Right lobe of liver (tissue), 4 donors: ENCODE measurements around the genes CLPP, PSPN and MBD3L2B.

DNA sequence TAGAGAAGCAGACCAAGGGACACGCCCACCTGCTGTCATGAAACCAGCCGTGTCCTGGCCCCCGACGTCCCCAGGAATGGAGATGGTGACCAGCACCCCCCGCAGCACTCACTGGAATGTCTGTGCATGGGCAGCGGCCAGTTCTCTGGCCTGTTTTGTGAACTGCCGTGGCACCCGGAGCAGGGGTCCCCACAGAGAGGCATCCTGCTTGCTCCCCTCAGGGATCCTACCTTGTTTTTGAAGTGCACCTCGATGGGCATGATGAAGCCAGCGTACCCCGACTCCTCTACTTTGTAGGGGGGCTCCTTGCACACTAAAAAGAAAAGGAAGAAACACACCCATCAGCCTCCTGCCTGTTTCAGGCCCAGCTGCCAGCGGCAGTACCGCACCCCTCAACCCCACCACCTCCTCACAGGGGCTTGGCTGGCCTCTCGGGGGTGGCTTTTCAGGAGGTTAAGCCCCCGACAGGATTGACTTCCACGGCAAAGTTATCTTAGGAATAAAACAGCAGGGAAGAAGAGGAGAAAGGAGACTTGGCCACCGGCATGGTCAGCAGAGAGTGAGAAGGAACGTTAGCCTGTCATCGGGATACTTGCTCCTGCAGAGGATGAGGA is 17.7 kb downstream of the MLLT1 start:
- PRO-cap, 4 experiments: no peak in any of the 4 experiments
- RAMPAGE, long total RNA, 2 experiments: no peak in any of the 2 experiments

DNA sequence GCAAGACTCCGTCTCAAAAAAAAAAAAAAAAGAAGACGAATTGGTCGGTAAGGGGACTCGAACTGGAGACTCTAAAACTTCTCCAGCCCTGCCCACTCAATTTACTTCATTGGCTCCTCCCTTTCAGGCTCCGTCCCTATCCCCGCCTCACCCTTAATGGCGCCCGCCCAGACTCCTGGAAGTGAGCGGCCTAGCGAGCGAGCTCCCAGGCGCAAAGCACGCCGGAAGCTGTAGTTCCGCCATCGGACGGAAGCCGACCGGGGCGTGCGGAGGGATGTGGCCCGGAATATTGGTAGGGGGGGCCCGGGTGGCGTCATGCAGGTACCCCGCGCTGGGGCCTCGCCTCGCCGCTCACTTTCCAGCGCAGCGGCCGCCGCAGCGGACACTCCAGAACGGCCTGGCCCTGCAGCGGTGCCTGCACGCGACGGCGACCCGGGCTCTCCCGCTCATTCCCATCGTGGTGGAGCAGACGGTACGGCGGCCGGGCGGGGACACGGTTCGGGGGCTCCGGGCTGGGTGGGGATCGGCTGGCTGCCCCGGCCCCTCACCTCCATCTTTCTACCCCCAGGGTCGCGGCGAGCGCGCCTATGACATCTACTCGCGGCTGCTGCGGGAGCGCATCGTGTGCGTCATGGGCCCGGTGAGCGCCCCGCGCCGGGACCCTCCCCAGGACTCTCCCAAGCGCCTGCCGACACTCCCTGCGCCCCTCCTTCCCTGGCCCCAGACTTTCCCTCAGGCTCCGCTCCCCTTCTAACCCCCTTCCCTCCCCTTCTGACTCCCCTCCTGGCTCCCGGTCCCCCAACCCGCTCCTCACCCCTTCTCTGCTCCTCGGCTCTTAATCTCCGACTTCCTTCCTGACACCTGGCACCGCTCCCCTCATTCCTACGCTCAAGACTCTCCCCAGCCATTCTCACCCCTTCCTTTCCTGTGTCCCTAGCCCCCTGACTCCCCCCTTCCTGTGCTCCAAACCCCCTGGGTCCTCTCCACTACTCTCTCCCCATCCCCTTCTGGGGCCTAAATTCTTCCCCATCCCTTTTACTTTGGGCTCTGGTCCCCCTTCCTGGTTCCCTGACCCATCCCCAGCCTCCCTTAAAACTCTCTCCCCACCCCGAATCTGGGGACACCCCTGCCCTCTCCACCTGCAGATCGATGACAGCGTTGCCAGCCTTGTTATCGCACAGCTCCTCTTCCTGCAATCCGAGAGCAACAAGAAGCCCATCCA is at the start of gene CLPP:
TSS of gene CLPP (plus strand) at position 231 of the 1,222 bp plus-strand sequence.
- PRO-cap, 4 experiments: peak in 3 of 4 experiments; most common plus-strand start position 354 of the sequence (in 2); most common minus-strand start position 155 of the sequence (in 1)
- RAMPAGE, long total RNA, 2 experiments: start-site peak on the plus strand in 2 of 2 experiments, centred at positions 299 to 459 of the sequence, 56 to 851 reads per replicate

DNA sequence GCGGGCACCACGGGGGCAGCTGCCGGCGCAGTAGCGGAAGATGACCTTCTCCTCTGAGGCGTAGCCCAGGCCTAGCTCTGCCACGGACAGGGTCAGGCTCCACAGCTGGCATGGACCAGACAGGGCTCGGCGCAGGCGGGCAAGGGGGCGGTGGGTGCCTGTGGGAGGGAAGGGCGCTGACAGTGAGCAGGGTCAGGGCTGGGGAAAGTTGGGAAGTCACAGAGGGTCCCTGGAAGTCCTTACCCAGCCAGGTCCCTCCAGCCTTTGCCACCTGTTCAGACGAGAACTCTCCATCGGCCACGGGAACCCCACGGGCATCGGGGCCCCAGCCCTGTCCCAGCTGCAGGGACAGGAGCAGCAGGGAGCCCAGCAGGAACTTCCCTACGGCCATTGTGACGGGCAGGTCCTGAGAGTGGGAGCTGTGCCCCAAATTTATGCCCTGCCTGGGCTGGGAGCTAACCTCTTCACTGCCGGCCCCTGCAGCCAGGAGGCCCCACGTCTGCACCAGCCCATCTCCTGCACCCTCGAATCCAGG is at the start of gene PSPN:
TSS of gene PSPN (minus strand) at position 475 of the 535 bp plus-strand sequence.
- PRO-cap, 4 experiments: no peak in any of the 4 experiments
- RAMPAGE, long total RNA, 2 experiments: no peak in any of the 2 experiments

DNA sequence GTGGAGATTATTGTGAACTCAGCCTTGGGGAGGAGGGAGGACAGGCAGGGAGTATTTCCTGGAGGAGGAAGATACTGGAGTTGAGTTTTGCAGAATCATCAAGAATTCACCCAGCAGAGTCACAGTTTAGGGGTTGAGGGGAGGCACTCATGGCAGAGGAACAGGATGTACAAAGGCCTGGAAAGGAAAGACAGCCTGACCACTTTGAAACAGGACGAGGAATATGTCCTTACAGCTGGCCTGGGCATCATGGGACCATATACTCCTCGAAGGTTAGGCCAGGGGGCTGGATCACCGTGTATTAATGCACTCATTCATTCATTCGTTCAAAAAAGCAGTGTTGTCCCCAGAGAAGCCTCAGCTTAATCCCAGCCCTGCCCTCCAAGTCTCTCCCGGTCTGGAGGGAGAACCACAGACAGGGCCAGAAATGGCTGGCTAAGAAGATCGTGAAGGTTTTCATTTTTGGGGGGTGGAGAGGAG is 571 bp downstream of the GTF2F1 start:
- PRO-cap, 4 experiments: no peak in any of the 4 experiments
- RAMPAGE, long total RNA, 2 experiments: no peak in any of the 2 experiments

GRCh38 chr19:6422159-6422879 is 2.3 kb downstream of the KHSRP start:
- PRO-cap, 4 experiments: no peak in any of the 4 experiments
- RAMPAGE, long total RNA, 2 experiments: no peak in any of the 2 experiments

DNA sequence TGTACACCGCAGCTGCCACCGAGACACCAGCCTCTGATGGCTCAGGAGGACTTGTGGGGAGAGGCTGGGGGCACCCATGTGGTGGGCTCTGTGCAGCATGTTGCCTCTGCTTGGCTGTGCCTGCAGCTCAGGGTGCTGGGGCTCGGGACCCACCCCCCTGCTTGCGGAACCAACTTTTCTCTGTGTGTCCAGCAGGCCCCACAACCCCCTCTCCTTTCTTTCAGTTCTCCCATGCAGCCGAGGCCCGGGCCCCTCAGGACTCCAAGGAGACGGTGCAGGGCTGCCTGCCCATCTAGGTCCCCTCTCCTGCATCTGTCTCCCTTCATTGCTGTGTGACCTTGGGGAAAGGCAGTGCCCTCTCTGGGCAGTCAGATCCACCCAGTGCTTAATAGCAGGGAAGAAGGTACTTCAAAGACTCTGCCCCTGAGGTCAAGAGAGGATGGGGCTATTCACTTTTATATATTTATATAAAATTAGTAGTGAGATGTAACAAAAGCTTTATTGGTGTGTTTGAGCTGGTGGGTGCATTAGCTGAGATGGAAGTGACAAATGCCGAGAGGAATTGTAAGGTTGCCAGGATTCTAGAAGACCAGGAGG is 2.8 kb downstream of the CRB3 start:
- PRO-cap, 4 experiments: no peak in any of the 4 experiments
- RAMPAGE, long total RNA, 2 experiments: start-site peak on the minus strand in 1 of 2 experiments, centred at position 425 of the sequence, 15 reads per replicate

DNA sequence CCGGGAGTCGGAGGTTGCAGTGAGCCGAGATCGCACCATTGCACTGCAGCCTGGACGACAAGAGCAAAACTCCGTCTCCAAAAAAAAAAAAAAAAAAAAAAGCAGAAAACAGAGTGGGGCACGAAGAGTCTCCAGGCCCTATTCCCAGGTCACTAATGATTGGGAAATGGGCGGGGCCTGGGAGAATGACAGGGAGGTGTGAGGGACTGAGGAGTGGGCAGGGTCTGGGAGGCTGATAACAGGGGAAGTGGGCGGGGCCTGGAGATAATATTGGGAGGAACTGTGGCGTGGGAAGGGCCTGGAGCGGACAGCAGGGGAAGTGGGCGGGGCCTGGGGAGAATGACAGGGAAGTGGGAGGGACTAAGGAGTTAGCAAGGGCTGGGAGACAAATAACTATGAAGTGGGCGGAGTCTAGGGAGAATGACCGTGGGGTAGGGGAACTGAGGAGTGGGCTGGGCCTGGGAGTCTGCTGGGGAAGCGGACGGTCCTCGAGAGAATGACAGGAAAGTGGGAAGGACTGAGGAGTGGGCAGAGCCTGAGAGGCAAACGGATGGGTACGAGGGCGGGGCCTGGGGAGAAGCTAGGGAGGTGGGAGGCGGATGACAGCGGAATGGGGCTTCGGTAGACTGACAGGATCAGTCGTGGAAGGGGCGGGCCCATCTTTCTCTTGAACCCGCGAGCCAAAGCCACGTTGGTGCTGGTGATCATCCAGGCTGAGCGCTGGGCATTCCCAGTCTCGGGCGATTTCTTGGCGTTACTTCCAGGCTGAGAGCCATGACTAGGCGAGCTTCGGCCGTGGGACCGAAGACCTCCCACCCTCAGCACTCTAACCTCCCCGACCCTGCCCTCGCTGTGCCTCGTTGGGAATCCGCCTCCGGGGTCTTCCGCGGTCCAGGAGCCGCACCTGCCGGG is 14.0 kb upstream of the TUBB4A start:
- PRO-cap, 4 experiments: peak in 4 of 4 experiments; most common plus-strand start position 575 of the sequence (in 3)
- RAMPAGE, long total RNA, 2 experiments: no peak in any of the 2 experiments

DNA sequence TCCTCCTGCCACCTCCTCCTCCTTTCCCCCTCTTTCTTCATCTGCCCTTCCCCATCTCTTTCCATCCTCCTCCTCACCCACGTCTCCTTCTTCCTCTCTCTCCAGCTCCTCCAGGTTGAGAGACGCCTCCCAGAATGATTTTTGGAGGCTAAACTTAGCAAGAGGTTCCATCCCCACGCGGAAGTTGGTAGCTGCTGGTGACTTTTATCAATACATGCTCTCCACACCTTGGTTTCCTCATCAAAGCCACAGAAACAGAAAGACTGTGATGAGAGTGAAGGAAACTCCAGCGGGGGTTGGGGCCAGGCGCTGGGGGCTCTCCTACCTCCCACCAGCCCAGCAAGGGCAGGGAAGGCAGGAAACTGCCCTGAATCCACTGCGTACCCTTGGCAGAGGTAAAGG is 15.1 kb downstream of the TNFSF14 start:
- PRO-cap, 4 experiments: no peak in any of the 4 experiments
- RAMPAGE, long total RNA, 2 experiments: no peak in any of the 2 experiments

- PRO-cap, 4 experiments: peak in 1 of 4 experiments; most common minus-strand start chr19:6712395 (in 1)
- RAMPAGE, long total RNA, 2 experiments: start-site peak on the minus strand in 1 of 2 experiments, at chr19:6712509-6712627 at its widest, 3,895 reads per replicate
These were observed 8.1 kb downstream of the C3 start for GRCh38 chr19:6712152-6713038.

- PRO-cap, 4 experiments: peak in 1 of 4 experiments; most common plus-strand start chr19:6722532 (in 1); most common minus-strand start chr19:6722542 (in 1)
- RAMPAGE, long total RNA, 2 experiments: no peak in any of the 2 experiments
These were observed 1.9 kb upstream of the C3 start for GRCh38 chr19:6722227-6722881.

GRCh38 chr19:6743228-6743698 is 3.8 kb downstream of the TRIP10 start:
- PRO-cap, 4 experiments: no peak in any of the 4 experiments
- RAMPAGE, long total RNA, 2 experiments: no peak in any of the 2 experiments

DNA sequence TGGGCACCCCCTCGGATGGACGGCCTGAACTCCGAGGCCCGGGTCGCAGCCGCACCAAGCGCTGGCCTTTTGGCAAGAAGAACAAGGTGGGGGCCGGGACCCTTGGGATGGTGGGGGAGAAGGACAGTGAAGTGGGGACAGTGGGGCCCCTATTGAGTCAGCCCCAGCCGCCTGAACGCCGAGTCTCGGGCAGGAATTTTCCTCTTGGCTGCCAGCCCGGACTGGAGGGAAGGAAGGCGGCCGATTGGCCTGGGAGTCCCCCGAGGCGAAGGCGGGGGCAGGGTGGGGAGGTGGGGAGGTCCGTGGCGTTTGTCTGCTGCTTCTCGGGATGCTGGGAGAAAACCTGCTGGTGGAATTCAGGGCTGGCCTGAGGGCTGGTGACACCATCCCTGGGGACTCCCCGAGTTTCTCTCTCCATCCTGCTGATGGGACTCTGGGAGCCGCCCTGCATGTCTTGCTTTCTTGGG is 5.5 kb downstream of the TRIP10 start:
- PRO-cap, 4 experiments: no peak in any of the 4 experiments
- RAMPAGE, long total RNA, 2 experiments: no peak in any of the 2 experiments

DNA sequence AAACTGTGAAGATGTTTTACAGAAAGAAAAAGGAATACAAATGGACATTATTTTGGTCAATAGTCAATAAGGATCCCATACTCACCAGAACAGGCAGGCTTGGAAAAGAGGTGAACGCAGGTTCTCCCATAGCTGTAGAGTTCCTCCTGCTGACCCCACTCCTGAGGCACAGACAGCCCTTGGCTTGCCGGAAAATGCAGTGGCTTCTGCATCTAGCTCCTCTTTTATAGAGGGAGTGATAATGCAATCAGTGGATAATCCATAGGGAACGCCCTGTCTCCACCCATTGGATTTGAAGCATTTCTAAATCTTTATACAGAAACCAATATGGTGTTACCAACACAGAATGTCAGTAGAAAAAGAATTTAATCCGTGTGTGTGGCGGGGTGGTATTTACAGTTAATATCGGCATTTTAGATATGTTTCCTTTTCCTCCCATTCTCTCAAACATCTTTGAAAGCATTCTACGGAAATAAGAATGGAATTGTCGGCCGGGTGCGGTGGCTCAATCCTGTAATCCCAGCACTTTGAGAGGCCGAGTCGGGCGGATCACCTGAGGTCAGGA is at the start of gene MBD3L2B:
TSS of gene MBD3L2B (minus strand) at position 164 of the 565 bp plus-strand sequence.
- PRO-cap, 4 experiments: no peak in any of the 4 experiments
- RAMPAGE, long total RNA, 2 experiments: no peak in any of the 2 experiments

- PRO-cap, 4 experiments: no peak in any of the 4 experiments
- RAMPAGE, long total RNA, 2 experiments: no peak in any of the 2 experiments
These were observed 13.4 kb downstream of the ZNF557 start for GRCh38 chr19:7082739-7083486.

DNA sequence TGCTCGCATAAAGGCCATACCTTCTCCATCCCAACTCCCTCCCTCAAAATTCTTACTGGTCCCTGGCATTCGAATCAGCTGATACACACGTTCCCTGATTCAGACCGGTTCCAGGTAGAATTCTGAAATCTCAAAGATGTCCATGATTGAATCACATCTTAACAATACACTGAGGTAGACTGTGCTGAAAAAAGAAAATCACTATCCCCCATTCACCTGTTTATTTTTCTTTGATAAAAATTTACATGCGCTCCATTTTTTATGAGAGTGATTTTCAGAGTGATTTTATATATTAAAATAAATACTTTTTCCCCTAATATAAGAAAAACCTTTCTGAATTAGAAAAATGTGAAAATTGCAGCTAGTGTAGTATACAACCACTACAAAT is 45.0 kb downstream of the ZNF557 start:
- PRO-cap, 4 experiments: no peak in any of the 4 experiments
- RAMPAGE, long total RNA, 2 experiments: no peak in any of the 2 experiments

- PRO-cap, 4 experiments: peak in 3 of 4 experiments; most common plus-strand start chr19:7224464 (in 2); most common minus-strand start chr19:7224338 (in 2)
- RAMPAGE, long total RNA, 2 experiments: no peak in any of the 2 experiments
These were observed 69.9 kb downstream of the INSR start for GRCh38 chr19:7224180-7224893.

DNA sequence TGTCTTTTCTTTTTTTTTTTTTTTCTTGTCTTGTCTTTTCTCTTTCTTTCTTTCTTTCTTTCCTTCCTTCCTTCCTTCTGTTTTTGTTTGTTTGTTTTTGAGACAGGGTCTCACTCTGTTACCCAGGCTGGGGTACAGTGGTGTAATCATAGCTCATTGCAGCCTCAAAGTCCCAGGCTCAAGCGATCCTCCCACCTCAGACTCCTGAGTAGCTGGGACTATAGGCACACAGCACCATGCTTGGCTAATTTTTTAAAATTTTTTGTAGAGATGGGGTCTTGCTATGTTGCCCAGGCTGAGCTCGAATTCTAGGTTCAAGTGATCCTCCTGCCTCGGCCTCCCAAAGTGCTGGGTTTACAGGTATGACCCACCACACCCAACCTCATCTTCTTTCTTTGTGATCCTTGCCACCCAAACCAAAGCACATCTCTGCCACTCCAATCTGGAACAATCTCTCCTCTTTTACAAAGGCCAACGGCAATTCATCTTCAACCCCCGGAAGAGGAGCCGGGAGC is 38.7 kb downstream of the INSR start:
- PRO-cap, 4 experiments: no peak in any of the 4 experiments
- RAMPAGE, long total RNA, 2 experiments: no peak in any of the 2 experiments

DNA sequence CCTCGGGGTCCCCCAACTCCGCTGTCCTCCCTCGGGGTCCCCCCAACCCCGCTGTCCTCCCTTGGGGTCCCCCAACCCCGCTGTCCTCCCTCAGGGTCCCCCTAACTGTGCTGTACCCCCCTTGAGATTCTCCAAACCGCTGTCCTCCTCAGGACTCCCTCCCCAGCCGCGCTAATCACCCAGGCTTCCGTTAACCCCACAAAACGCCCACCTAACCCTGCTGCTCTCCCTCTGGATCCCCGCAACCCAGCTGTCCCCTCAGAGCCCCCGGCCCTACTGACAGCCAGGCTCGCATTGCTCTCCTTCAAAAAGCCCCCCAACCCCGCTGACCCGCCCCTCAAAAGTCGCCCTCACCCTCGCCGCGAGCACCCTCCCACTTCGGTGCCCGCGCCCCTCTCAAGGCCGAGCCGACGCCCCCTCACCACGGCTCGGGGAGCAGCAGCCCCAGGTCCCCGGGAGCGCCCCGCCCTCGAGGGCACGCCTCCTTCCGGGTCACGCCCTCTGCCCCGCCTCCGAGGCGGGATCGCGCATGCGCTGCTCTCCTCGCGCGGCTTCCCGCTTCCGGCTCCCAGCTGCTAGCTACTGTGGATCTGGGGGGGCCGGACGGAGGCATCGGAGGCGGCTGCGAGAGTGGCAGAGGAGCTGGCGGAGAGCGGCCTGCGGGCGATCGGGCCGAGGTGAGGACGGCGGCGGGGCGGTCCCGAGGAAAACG is 46.0 kb downstream of the ARHGEF18 start:
- PRO-cap, 4 experiments: peak in 4 of 4 experiments; most common plus-strand start position 582 of the sequence (in 2); most common minus-strand start position 471 of the sequence (in 3)
- RAMPAGE, long total RNA, 2 experiments: start-site peak on the plus strand in 2 of 2 experiments, centred at positions 592 to 594 of the sequence, 125 to 179 reads per replicate

DNA sequence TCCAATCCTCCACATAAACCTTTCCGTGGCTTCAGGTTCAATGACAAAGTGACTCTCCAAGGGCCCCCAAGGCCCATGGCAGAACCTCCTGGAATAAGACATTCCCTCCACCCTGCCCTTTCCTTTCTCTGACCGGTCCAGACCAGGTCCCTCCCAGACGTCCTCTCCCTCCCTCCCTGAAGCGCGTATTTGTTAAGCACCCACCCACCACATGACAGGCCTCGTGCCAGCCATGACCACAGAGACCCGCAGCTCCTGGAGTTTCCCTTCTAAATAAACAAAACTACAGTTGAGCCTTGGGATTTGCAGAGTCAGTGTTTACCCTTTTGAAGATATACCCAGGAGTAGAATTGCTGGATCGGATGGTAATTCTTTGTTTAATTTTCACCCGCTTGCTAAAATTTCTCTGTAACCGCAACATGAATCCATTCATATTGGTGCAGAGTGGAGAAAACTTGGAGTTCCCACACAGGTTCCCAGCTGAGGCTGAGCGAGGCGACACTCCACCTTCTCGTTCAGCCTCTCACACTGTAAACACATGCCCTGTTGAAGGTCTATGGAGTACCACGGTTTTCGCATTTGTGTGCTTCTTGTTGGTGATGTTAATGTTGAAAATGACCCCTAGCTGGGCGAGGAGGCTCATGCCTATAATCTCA is 66.9 kb downstream of the ARHGEF18 start:
- PRO-cap, 4 experiments: peak in 3 of 4 experiments; most common minus-strand start position 165 of the sequence (in 3)
- RAMPAGE, long total RNA, 2 experiments: no peak in any of the 2 experiments

- PRO-cap, 4 experiments: peak in 2 of 4 experiments; most common plus-strand start chr19:7526330 (in 1); most common minus-strand start chr19:7526149 (in 1)
- RAMPAGE, long total RNA, 2 experiments: no peak in any of the 2 experiments
These were observed 3.7 kb downstream of the MCOLN1 start for GRCh38 chr19:7525968-7526752.